Fibroblast of the aortic adventitia (primary cell): ENCODE results near the genes TUT4, MAGOH, DMRTB1, LDLRAD1 and CYB5RL.

- CAGE, long polyA plus RNA = no peak
Measured at GRCh38 chr1:52019825-52020780, 13.5 kb downstream of the KTI12 start.

- CAGE, long polyA plus RNA = no peak
Measured at GRCh38 chr1:52243140-52244199, 101.6 kb downstream of the ZFYVE9 start.

DNA sequence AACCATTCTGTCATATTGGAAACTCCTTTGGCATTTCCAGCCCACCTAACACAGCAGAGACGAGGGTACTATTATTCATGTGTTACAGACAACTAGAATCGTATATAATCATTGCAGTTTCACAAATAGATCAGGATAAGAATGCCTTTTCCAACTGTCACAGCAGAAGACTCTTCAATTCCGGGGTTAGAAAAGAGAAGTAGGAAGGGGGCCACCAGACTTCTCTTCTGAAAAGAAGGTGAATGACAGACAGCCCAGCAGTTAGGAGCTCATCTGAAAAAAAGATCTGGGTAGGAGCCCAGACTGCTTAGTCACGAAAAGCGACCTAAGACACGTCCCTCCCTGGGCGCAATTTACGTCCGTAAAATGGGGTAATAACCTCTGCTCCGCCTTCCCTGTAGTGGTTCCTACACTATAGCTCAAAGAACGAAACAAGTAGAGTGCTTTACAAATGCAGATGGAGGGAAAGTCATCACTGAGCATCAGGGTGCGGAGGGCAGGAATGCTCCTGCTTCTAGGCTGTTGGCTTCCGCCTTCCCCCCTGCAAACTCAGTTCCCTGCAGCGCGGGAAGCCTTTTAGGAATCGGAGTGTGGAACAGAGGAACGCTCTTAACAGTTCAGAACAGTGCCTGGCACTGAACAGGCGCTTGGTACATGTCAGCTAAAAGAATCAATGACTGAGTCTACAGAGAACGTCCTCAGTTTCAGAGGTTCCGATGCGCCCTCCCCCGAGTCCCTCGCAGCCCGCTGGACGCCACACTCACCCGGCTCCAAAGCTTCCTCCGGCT lies 547 bp downstream of the ORC1 start:
- CAGE, long polyA plus RNA = no peak

DNA sequence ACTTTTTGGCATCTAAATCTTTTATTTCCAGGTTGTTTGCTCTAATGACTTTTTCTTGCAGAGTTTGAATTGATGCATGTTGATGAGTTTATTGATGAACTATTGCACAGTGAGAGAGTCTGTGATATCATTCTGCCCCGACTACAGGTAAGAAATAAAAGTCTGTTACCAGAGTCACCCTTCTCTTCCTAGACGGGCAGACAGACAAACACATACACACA lies 6.6 kb downstream of the PRPF38A start:
- CAGE, long polyA plus RNA = no peak

- CAGE, long polyA plus RNA = no peak
Measured at GRCh38 chr1:52552565-52553322, at the start of gene TUT4. TSS of gene TUT4 (minus strand) at chr1:52553092.

DNA sequence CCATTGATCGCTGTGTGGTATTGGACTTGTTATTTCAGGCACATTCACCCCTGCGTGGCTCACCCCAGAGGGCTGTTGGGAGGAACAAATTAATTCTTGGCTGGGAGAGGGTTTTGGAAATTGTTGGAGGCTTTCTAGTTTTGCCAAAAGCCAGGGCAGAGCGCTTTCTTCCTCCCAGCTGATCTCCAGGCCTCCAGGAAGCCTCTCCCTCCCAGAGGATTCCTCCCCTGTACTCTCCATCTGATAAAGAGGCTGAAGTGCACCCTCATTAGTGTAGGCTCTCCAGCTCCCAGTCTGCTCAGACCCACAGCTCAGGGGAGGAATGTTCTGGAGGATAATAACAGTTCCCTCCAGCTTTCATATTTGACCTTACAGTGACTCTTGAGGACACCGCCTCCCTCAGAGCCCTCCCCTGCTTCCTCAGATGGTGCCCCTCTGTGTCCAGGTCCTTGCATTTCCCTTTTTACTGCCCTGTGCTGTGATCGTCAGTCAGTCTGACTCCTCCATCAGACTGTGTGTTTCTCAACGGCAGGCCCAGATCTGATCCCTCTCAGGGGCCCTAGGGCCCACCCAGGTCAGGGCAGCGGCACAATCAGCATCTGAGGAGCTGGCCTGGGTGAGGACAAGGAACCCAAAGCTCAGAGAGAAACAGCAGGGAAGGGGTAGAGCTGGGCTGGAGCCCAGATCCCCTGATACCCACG lies 1.2 kb upstream of the SHISAL2A start:
- CAGE, long polyA plus RNA = no peak

GRCh38 chr1:52698688-52699004 lies 499 bp upstream of the COA7 start:
- CAGE, long polyA plus RNA = no peak

GRCh38 chr1:52920570-52921312 lies 799 bp downstream of the ECHDC2 start:
- CAGE, long polyA plus RNA = no peak

DNA sequence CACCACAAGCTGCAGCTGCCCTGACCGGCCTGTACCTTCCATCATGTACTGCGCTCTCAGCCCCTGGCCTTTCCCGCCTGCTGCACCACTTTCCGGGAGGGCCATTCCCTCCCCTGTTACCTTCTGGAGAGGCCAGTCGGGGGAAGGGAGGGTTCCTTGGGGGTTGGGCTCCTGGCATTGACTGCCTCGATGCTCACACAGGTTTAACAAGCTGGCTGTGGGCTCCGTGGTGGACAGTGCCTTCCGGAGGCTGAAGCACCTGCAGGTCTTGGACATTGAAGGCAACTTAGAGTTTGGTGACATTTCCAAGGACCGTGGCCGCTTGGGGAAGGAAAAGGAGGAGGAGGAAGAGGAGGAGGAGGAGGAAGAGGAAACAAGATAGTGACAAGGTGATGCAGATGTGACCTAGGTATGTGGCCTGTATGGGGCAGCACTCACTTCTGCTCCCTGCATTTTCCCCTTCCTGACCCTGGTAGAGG lies 19.8 kb downstream of the PODN start:
- CAGE, long polyA plus RNA = no peak

- CAGE, long polyA plus RNA = no peak
Measured at GRCh38 chr1:53090420-53091287, 28.6 kb downstream of the PODN start.

GRCh38 chr1:53121483-53122082 lies 20.9 kb downstream of the SLC1A7 start:
- CAGE, long polyA plus RNA = no peak

DNA sequence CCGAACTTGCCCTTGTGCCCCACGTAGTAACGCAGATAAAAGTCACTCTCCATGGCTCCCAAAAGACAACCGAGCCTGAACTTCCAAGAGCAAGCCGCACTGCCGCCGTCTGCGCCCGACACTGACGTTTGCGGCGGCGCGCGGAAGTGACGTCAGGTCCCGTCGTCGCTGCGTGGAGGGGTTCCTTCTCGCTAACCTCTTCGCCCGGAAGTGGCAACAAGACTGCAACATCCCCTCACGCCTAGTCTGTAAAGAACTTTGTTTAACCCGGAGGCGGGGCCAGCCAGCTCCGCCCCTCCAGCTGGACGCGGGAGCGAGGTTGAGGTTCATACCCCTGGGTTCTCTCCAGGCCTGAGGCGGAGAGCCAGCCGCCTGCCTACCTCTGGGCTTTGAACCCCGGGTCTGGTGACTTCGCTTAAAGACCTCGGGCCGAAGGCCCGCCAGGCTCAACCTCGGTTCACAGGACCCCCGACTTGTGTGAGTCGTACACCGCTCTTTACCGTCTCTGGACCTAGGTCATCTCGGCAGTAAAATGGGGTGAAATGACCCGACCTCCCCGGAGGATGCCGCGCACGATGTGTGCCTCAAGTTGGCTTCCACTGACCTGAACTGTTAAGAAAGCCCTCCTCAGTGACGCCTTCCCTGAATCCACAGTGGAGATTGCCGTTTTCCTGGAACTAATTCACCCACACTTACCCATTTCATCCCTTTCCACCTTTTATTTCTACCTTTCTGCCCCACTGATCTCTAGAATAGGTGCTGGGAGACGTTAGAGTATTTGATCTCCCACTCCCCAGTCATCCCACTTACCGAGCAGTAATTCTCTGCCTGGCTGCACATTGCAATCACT lies at the start of gene MAGOH:
TSS of gene MAGOH (minus strand) at position 123 of the 850 bp plus-strand sequence.
- CAGE, long polyA plus RNA = no peak

DNA sequence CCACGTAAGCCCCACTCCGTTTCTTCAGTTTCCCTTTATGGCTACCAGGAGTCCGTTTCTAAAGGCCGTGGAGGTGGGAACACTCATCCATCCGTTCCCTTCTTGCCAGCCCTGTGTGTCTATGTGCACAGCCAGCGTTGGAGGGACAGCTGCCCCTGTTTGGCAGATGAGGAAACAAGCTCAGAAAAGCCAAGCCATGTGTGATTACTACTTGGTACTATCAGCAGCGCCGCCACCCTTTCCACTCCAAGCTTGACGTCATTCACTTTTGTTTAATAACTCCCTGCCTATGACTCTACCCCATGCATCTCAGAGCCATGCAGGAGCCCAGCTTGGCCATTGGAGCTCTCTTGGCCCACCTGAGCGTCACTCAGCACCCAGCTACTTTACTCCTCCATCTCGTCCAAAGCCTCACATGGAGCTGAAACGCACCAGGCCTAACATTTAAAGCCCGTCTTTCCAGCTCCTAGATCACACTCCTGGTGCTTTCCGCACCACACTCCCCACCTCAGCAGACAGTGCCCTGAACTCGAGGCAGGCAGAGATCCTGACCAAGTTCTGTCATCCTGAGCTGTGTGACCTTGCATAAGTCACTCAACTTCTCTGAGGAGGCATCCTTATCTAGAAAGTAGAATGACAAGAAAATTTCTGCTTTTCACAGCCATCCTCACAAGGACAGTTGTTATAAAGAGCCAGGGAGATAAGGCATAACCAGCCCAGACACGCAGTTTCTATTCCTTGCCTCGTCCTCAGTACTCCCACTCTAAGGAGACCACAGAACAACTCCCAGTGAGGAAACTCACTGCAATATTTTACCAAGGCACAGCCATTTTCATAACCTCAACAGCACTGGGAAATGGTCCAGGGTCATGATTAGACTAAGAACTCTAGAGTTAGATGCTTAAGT lies 3.3 kb downstream of the LRP8 start:
- CAGE, long polyA plus RNA = no peak

DNA sequence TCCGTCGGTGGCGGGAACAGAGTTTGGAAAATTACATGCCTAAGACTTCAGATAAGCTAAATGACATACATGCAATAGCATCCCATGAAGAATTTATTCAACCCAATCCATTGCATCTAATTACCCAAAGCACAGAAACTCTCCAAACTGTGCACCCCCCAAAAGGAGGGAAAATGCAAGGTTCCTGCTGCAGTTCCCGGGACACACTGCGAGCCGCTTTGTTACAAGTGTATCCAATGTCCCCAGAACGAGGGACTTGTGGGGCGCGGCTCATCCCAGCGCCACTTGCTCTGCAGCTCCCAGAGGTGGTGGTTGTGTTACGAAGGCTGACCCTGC lies at the start of gene DMRTB1:
TSS of gene DMRTB1 (plus strand) at position 284 of the 336 bp plus-strand sequence.
- CAGE, long polyA plus RNA = no peak

GRCh38 chr1:53682020-53682287 lies 57.0 kb downstream of the GLIS1 start:
- CAGE, long polyA plus RNA = no peak

DNA sequence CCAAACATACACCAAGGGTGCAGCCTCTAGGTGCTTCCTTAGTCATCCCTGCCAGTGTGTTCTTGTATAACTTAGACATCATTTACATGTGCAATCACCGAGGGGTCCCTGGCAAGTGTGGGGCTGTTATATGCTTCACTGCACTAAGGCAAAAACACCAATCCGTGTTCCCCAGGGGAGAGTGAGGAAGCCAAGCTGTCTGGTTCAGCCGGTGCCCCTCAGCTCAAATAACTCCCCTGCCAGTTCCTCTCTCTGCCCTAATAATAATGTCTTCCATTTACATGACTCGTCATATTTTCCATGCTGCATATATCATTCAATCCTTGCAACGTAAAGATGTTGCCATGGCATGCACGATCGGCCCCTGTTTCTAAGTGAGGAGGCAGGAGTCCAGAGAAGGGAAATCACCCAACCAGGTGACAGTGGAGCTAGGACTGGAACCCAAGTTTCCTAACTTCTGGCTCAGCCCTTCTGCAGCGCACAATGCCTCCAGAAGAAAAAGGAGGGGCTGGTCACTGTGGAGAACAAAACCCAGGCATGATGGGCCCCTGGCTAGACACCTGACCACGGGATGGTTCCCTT lies 24.5 kb upstream of the NDC1 start:
- CAGE, long polyA plus RNA = no peak

DNA sequence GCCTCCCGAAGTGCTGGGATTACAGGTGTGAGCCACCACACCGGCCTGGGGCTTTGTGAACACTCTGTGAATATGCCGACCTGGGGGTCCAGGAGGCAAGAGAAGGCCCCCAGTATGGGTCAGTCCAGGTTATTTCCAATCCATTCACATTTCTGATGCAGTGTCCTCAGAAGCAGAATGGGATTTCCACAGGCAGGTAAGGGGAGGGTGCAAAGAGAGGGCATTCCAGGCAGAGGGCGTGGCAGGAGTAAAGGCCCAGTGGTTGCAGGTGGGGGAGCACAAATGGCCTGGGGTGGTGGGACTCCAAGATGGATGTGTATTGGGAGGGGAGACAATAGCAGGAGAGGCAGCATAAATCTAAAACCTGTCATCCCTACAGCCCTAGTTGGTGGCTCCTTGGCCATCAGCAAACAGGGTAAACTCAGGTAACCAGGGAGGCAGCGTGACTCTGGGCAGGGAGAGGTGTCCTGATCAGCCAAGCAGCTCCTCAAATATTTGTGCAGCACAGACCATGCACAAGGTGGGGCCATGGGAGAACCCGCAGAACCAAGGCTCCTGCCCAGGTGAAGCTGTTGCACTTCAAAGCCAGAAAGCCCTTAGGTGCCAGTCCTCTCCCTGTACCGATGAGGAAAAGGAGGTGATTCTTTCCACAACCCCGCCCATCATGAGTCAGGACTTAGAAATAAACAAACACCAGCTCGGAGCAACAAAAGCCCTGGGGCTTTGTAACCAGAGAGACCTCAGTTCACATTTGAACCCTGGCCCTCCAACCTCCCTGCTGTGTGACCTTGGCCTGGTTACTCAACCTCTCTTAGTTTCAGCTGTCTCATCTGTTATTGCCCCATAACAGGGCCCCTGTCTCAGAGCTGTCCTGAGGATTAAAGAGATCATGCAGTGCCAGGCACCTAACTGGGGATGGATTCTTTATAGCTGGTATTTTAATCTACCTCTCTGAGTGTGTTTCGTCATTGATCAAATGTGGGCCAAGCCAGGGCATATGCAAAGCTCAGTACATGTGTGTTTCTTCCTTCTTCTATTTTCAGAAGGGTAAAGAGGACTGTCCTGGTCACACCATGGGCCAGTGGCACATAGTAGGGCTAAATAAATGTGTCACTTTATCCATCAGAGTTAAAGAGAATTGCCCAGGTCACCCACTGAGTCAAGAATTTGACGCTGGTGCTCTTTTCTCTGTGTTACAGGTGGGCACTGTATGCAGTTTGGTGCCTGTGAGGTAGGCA lies 1.7 kb downstream of the LDLRAD1 start:
- CAGE, long polyA plus RNA = no peak

- CAGE, long polyA plus RNA = no peak
Measured at GRCh38 chr1:54018031-54018529, at the start of gene LDLRAD1. TSS of gene LDLRAD1 (minus strand) at chr1:54018186.

GRCh38 chr1:54199311-54200295 lies at the start of gene CYB5RL:
TSS of gene CYB5RL (minus strand) at chr1:54200030.
- CAGE, long polyA plus RNA = no peak

DNA sequence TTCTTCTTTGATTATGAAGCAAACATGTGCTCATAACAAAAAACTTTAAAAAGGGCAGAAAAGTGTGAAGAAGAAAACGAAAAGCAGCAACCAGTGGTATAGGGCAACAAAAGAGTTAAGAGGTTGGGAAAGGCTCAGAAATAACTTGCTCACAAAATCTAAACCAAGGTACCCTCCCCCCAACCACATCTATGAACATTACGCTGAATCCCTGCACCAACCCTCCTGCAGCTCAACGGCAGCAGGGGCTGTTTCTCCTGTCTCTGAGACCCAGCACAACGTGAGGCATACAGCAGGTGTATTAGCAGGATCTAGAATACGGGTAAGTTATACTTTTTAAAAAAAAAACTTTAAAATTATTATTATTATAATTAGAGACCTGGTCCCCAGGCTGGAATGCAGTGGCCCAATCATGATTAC lies 85.2 kb downstream of the MRPL37 start:
- CAGE, long polyA plus RNA = no peak